Liver (tissue), 9 donors: ENCODE data around the genes TUBA3D, CCDC74A and ANKRD30BL.

DNA sequence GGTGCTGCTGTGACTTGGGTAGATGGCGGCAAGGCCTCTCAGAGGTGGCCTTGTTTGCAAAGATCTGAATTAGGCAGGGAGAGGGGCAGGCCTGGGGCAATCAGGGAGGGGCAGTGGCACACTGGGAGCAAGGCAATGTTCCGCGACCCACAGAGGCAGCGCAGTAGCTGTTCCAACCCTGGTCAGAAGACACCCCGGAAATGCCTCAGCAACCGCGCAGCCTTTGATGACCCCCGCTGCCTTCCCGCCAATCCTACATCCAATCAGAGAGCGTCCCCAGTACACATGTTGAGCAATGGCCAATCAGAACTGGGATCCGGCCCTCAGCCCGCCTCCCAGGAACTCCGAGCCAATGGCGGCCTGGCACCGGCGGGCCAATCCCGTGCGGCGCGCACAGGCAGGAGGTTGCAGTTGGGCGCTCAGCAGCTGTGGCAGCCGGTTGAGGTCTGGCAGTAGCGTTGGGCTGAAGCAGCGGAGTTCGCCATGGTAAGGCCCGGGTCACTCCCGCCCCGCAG, at the start of gene TUBA3D:
TSS of gene TUBA3D (plus strand) at position 403 of the 515 bp plus-strand sequence.
- PRO-cap, 5 experiments = no peak in any of the 5 experiments
- RAMPAGE, long total RNA, 2 experiments = no peak in any of the 2 experiments
- RRBS = 96% methylated on average over 6 of the region's 28 CpGs

DNA sequence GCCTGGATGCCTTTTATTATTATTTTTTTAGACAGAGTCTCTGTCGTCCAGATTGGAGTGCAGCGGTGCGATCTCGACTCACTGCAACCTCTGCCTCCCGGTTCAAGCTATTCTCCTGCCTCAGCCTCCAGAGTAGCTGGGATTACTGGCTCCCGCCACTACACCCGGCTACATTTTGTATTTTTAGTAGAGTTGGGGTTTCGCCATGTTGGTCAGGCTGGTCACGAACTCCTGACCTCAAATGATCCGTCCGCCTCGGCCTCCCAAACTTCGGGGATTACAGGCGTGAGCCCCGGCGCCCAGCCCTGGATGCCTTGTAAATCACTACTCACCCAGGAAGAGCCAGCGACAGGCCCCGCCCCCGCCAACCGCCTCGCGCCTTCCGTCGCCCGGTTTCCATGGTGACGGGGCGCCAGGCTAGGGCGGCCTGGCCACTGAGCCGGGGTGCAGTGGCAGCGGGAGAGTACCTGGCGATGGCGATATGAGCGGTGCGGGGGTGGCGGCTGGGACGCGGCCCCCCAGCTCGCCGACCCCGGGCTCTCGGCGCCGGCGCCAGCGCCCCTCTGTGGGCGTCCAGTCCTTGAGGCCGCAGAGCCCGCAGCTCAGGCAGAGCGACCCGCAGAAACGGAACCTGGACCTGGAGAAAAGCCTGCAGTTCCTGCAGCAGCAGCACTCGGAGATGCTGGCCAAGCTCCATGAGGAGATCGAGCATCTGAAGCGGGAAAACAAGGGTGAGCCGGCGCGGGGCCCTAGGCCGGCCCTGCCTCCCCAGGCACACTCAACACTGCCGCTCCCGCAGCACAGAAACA, at the start of gene CCDC74A:
TSS of gene CCDC74A (plus strand) at position 399 of the 809 bp plus-strand sequence.
- PRO-cap, 5 experiments = no peak in any of the 5 experiments
- RAMPAGE, long total RNA, 2 experiments = no peak in any of the 2 experiments
- RRBS = under 1% methylated on average over 8 of the region's 60 CpGs

- PRO-cap, 5 experiments = no peak in any of the 5 experiments
- RAMPAGE, long total RNA, 2 experiments = no peak in any of the 2 experiments
- RRBS = no CpG with 5 or more reads among the region's 2 CpGs
Measured at GRCh38 chr2:131669043-131669502, 141.4 kb downstream of the CCDC74A start.

GRCh38 chr2:132161531-132162096, at the start of gene ANKRD30BL:
Gene ANKRD30BL (minus strand): TSS chr2:132161952.
- PRO-cap, 5 experiments = no peak in any of the 5 experiments
- RAMPAGE, long total RNA, 2 experiments = no peak in any of the 2 experiments
- RRBS = no CpG with 5 or more reads among the region's 35 CpGs

DNA sequence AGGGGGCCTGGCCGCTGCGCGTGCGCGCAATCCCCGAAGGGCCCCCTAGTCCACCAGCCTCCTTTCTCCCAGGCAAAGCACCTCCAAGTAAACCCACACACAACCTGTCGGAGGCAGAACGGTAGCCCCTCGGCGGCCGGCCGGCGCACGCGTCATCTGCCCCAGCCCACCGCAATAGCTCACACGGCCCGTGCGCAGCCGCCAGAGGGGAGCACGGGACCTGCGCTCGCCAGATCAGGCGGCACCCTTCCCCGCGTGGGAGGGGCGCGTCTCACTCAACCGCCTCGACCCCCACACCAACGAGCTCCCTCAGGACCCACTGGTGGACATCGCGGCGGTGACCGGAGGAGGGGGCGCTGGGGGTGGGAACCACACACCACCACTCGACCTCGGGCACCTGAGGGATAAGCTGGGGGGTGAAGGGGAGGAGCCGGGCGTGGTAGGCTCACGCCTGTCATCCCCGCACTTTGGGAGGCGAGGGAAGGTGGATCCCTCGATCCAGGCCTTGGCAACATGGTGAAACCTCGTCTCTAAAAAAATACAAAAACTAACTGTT, 96.1 kb upstream of the ANKRD30BL start:
- PRO-cap, 5 experiments = no peak in any of the 5 experiments
- RAMPAGE, long total RNA, 2 experiments = no peak in any of the 2 experiments
- RRBS = 40% methylated on average over 6 of the region's 45 CpGs

GRCh38 chr2:132267287-132267708, 105.5 kb upstream of the ANKRD30BL start:
- PRO-cap, 5 experiments = no peak in any of the 5 experiments
- RAMPAGE, long total RNA, 2 experiments = no peak in any of the 2 experiments
- RRBS = no CpG with 5 or more reads among the region's 9 CpGs

GRCh38 chr2:132493241-132494033, 76.8 kb downstream of the GPR39 start:
- PRO-cap, 5 experiments = no peak in any of the 5 experiments
- RAMPAGE, long total RNA, 2 experiments = no peak in any of the 2 experiments
- RRBS = no CpG with 5 or more reads among the region's 4 CpGs

DNA sequence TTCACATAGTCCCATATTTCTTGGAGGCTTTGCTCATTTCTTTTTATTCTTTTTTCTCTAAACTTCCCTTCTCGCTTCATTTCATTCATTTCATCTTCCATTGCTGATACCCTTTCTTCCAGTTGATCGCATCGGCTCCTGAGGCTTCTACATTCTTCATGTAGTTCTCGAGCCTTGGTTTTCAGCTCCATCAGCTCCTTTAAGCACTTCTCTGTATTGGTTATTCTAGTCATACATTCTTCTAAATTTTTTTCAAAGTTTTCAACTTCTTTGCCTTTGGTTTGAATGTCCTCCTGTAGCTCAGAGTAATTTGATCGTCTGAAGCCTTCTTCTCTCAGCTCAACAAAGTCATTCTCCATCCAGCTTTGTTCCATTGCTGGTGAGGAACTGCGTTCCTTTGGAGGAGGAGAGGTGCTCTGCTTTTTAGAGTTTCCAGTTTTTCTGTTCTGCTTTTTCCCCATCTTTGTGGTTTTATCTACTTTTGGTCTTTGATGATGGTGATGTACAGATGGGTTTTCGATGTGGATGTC, 98.5 kb downstream of the NCKAP5 start:
- PRO-cap, 5 experiments = no peak in any of the 5 experiments
- RAMPAGE, long total RNA, 2 experiments = no peak in any of the 2 experiments
- RRBS = no CpG with 5 or more reads among the region's 7 CpGs

GRCh38 chr2:133972782-133973408, 281.0 kb upstream of the MGAT5 start:
- PRO-cap, 5 experiments = no peak in any of the 5 experiments
- RAMPAGE, long total RNA, 2 experiments = no peak in any of the 2 experiments
- RRBS = no CpG with 5 or more reads among the region's 13 CpGs

- PRO-cap, 5 experiments = peak in 1 of 5 experiments; most common minus-strand start chr2:134130137 (in 1)
- RAMPAGE, long total RNA, 2 experiments = no peak in any of the 2 experiments
- RRBS = no CpG with 5 or more reads among the region's 43 CpGs
Measured at GRCh38 chr2:134129877-134130633, 123.8 kb upstream of the MGAT5 start.

GRCh38 chr2:134139414-134140034, 114.3 kb upstream of the MGAT5 start:
- PRO-cap, 5 experiments = no peak in any of the 5 experiments
- RAMPAGE, long total RNA, 2 experiments = no peak in any of the 2 experiments
- RRBS = no CpG with 5 or more reads among the region's 6 CpGs

DNA sequence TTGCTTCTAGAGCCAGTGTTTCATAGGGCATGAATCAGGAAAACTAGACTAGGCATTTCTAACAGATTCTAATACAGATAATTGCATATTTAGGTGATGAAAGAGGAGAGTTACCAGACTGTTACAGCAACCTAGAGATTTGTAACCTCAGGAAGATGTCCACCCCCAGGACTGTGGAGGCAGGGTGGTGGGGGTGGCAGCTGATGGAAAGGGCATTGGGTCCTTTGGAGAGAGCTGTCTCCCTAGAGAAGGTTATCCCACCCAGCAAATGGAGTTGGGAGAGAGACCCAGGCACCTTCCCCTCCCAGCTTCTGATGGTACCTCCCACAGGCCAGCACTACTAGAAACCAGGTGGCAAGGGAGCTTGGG, 75.7 kb upstream of the MGAT5 start:
- PRO-cap, 5 experiments = no peak in any of the 5 experiments
- RAMPAGE, long total RNA, 2 experiments = no peak in any of the 2 experiments

DNA sequence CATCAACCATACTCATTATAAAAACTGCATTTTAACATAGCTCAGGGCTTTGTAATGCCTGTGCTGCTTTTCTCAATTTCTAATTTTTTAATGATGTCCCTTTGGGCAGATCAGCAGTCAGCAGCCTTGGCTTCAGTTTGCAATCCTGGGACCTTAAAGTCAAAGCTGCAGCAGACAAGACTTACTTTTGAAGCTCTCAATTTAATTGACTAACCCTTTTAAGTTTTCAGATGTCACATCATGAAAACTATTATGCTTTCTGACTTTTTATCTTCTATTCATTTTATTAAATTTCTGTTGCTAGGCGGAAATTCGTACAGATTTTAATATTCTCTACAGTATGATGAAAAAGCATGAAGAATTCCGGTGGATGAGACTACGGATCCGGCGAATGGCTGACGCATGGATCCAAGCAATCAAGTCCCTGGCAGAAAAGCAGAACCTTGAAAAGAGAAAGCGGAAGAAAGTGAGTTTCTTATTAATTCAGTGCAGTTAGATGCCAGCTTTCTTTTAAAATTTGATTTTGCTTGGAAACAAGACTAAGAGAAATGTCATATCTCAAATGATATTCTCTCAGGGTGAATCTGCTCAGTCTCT, 84.2 kb downstream of the MGAT5 start:
- PRO-cap, 5 experiments = no peak in any of the 5 experiments
- RAMPAGE, long total RNA, 2 experiments = no peak in any of the 2 experiments
- RRBS = no CpG with 5 or more reads among the region's 8 CpGs

DNA sequence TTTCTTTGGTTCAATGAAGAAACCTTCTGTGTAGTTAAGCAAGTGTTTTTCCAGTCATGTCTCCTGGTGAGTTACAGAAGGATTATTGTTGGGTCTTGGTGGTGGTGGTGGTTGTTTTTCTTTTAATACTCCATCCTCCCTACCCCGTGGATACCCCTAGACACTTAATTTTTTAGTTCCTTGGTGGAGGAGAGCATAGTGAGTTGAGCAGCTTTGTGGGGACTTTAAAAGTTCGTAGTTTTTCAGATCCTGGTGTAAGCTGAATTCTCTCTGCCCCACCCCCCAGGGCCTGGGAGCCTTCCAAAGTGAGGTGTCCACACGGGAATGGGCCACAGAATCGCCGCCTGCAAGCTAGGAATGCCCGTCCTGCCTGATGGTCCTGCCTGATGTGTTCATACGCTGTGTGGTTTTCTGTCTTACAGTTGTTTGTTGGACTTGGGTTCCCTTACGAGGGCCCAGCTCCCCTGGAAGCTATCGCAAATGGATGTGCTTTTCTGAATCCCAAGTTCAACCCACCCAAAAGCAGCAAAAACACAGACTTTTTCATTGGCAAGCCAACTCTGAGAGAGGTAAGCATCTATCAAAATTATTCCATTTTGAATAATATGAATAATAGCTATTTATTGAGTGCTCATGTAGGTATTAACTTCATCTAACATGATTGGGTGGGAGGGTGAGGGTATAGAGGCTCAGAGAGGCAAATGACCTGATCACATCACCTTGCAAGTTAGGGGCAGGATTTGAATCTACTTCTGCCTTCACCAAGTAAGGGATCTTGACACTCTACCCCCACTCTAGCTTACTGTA, 158.8 kb downstream of the MGAT5 start:
- PRO-cap, 5 experiments = peak in 2 of 5 experiments; most common plus-strand start position 334 of the sequence (in 2)
- RAMPAGE, long total RNA, 2 experiments = no peak in any of the 2 experiments
- RRBS = no CpG with 5 or more reads among the region's 9 CpGs

DNA sequence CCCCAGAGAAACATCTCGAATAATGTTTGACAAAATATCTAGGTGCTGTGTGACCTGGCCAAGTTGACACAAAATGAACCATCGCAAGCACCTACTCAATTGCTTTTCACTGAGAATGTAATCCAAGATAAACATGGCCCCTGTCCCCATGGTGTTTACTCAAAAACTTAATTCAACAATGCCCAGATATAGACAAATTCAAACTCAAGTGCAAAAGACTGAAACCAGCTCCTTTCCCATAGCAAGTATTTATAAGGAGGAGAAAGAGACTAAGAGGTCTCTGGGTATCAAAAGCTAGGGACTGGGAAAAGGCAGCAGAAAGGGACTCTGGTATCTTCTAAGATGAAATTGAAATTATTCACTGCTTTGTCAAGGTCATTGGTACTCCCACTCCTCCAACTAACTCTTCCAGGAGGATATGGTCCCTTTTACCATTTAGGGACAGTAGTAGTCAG, 14.9 kb upstream of the ACMSD start:
- PRO-cap, 5 experiments = peak in 1 of 5 experiments; most common plus-strand start position 283 of the sequence (in 1); most common minus-strand start position 74 of the sequence (in 1)
- RAMPAGE, long total RNA, 2 experiments = no peak in any of the 2 experiments
- RRBS = no CpG with 5 or more reads among the region's 2 CpGs

DNA sequence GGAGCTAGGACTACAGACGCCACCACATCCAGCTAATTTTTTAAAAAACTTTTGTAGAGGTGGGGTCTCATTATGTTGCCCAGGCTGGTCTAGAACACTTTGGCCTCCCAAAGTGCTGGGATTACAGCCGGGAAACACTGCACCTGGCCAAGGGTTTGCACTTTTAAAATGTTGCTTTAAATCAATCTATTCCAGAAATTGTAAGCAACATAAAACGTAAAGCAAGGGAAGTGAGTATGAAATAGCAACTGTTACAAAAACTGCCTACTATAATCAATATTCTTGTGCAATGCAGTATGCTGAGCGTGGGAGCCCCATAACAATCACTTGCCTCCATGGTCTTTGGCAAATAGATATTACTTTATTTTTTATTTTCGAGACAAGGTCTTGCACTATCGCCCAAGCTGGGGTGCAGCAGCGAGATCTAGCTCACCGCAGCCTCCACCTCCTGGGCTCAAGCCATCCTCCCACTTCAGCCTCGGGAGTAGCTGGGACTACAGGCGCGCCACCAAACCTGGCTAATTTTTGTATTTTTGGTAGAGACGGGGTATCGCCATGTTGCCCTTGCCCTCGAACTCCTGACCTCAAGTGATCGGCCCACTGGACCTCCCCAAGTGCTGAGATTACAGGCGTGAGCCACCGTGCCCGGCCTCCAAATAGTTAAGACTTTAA, 1.3 kb upstream of the CCNT2 start:
- PRO-cap, 5 experiments = peak in 1 of 5 experiments; most common plus-strand start position 294 of the sequence (in 1); most common minus-strand start position 139 of the sequence (in 1)
- RAMPAGE, long total RNA, 2 experiments = no peak in any of the 2 experiments
- RRBS = no CpG with 5 or more reads among the region's 18 CpGs

- PRO-cap, 5 experiments = no peak in any of the 5 experiments
- RAMPAGE, long total RNA, 2 experiments = no peak in any of the 2 experiments
- RRBS = no CpG with 5 or more reads among the region's 4 CpGs
Measured at GRCh38 chr2:135537753-135538221, 6.5 kb downstream of the R3HDM1 start.

- PRO-cap, 5 experiments = no peak in any of the 5 experiments
- RAMPAGE, long total RNA, 2 experiments = no peak in any of the 2 experiments
- RRBS = no CpG with 5 or more reads among the region's 19 CpGs
Measured at GRCh38 chr2:136114899-136116033, 2.7 kb downstream of the CXCR4 start.

- PRO-cap, 5 experiments = peak in 1 of 5 experiments; most common plus-strand start chr2:136116654 (in 1)
- RAMPAGE, long total RNA, 2 experiments = no peak in any of the 2 experiments
- RRBS = 4% methylated on average over 5 of the region's 43 CpGs
Measured at GRCh38 chr2:136116034-136116914, 1.7 kb downstream of the CXCR4 start.

- PRO-cap, 5 experiments = no peak in any of the 5 experiments
- RAMPAGE, long total RNA, 2 experiments = no peak in any of the 2 experiments
- RRBS = no CpG with 5 or more reads among the region's 8 CpGs
Measured at GRCh38 chr2:136117863-136118009, 213 bp downstream of the CXCR4 start.